Bronchial lymph node (tissue), 1 donor: Measurements from ENCODE around the gene THRB.

GRCh38 chr3:18348950-18349699, 76.0 kb downstream of the SATB1 start:
- PRO-cap: no peak

- PRO-cap: no peak
These were observed 4.5 kb downstream of the SATB1 start for GRCh38 chr3:18420482-18421220.

DNA sequence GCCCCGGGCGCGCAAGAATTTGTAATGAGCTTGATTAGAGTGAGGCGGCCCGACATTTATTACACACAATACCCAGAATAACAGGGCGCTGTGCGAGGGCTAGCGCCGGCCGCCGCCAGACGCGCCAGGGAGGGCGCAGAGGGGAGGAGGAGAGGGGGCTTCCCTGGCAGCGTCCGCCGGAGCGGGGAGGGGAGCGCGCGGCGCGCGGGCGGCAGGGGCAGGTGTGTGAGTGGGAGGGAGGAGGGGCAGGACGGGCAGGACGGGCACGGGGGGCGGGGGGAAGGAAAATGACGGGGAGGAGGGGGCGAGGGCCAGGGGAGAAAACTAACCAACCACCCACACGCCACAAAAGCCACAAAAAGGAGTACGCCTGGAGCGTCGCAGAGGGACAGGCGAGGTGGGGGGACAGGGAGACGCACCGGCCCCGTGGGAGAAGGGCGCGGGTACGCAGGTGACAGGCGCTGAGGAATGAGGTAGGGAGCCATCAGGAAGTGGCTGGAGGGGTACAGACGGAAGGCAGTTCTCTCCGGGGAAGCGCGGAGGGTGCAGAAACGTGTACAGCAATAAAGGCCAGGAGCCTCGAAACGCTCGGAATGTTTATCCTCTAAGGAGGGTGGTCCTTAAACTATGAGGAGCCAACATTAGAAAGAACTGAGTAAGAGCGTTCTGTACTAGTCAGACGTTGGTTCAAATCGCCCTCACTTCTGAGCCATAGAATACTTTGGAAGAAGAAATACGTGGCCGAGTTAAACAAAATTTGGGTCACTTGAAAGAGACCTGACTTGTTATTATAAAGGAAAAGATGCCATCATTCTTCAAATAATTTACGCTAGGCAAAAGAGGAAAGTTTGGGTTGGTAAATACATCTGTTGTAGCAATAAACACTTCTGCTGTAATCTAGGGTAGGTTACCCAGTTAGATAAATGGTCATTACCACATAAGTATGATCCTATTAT, 721 bp upstream of the SATB1 start:
- PRO-cap: bidirectional peak, plus-strand start at position 384 of the sequence, minus-strand start at position 183 of the sequence

- PRO-cap: no peak
These were observed 268.5 kb upstream of the SATB1 start for GRCh38 chr3:18693559-18694074.

GRCh38 chr3:18740683-18741541, 315.8 kb upstream of the SATB1 start:
- PRO-cap: bidirectional peak, plus-strand start at chr3:18740911, minus-strand start at chr3:18740771; bidirectional peak, plus-strand start at chr3:18741343, minus-strand start at chr3:18741253

DNA sequence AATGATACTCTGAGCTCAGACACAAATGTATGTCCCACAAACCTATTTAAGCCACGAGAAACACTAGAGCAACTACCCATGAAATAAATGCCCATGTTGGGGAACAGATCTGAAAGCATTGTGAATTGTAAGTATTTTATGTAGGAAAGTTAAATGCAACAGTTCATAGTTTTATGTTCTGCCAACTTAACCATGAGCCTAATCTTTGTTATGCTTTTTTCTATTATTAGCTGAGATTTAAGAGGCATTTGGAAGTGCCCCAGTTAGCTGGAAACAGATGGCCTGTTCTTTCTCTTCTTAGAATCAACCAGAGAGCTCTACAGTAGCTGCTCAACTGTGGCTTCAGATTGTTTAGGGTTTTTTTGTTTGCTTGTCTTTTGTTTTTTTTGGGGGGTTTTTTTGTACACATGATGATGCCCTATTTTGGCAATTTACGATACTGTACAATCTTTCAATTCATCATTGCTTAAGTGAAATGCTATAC, 284.4 kb downstream of the KCNH8 start:
- PRO-cap: no peak

DNA sequence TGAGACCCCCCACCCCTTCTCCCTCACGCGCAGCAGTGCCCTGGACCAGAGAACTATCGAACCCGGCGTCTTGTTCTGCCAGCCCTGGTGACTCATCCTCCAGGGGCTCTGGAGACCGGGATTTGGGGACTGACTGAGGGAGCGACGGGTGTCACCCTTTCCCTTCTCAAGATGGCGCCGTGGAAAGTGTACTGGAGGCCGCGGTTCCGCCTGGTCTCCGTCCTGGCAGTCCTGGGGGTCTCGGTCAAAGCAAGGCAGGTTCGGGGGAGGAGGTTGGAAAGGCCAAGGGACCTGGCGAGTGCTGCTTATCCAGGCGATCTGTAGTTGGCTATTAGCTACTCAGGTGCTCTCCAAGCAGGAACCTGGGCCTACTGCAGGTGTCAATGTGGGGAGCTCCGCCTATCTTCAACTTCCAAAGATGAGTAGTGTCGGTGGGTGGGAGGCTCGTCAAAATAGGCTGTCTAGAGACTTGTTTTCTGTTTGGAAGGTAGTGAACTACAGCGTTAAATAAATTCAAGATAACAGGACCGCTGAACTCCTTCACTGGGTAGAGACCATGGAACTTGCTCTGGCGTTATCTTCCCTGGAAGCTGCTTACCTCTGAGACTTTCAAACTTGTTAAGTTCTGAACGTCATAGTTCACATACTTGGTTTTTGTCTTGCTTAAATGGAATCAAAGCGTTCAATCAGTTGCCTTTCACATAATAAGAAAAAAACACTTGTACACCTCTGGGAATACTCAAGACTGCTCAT, 889 bp downstream of the RAB5A start:
- PRO-cap: bidirectional peak, plus-strand start at position 506 of the sequence, minus-strand start at position 320 of the sequence

GRCh38 chr3:20054359-20055513, 14.5 kb downstream of the KAT2B start:
- PRO-cap: no peak

DNA sequence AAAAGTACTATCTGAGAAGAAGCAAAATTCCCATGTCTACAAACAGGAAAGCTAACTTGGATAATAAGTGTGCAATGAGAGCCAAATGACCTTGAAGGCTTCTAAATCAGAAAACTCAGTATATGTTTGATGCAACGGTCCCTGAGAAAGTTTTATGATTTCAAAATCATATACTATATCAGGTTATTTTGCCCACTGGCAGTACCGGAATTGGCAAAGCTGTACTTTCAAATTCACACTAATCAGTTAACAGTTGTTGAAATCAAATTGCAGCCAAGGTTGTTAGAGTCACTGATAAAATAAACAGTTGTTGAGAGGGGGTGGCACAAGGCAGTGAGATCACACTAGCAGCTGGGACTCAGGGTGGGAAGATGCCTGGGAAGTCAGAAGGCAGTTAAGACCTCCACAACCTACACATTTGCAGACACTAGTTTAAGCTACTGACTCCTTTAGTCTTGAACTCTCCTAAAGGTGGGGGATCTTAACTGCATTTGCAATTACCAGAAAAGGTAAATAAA, 106.0 kb downstream of the ZNF385D start:
- PRO-cap: no peak

- PRO-cap: no peak
These were observed 105.4 kb downstream of the ZNF385D start for GRCh38 chr3:21645497-21646042.

GRCh38 chr3:22381508-22382129, 630.6 kb upstream of the ZNF385D start:
- PRO-cap: no peak

DNA sequence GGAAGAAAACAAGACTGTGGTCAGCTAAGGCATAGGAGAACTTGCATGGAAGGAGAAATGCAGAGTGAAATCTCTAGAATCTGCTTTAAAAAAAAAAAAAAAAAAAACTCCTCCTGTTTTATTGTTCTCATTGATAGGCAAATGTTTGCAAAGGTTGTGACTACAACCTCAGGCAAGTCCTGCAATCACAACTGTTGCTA, 211.7 kb upstream of the UBE2E2 start:
- PRO-cap: no peak

DNA sequence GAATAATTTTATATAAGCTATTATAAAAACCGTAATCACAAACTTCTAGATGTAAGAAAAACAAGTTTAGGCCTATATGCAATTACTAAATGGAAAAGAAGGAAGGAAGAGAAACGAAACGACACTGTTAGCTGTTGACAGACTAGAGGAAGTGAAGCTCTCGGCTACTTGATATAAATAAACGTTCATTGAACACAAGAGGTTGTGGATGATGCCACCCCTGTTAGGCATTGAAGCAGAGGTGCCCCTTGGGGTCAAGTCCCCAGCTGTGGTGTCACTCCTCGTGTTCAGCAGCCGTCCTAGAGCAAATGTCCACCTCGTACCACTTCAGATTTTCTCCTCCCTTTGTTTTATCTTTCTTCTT, 146.5 kb upstream of the UBE2E1 start:
- PRO-cap: no peak

DNA sequence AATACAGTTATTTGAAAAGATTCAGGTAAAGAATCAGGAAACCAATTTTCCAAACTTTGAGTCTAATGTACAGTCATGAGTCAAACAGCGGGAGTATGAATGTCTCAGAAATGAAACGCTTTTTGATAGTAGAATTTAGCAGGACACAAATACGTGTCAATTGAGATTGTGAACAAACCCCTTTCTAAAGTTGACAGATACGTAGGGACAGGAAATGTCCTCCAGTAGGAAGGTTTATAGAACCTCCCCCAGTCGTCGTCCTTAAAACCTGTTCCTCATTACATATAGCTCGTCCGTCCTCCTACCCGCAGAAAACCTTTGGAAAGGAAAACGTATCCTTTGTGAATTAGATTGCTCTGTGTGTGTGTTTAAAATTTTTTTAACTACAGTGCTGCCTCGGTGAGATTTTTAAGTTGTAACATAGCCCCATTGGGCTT, 4.0 kb downstream of the UBE2E1 start:
- PRO-cap: no peak

DNA sequence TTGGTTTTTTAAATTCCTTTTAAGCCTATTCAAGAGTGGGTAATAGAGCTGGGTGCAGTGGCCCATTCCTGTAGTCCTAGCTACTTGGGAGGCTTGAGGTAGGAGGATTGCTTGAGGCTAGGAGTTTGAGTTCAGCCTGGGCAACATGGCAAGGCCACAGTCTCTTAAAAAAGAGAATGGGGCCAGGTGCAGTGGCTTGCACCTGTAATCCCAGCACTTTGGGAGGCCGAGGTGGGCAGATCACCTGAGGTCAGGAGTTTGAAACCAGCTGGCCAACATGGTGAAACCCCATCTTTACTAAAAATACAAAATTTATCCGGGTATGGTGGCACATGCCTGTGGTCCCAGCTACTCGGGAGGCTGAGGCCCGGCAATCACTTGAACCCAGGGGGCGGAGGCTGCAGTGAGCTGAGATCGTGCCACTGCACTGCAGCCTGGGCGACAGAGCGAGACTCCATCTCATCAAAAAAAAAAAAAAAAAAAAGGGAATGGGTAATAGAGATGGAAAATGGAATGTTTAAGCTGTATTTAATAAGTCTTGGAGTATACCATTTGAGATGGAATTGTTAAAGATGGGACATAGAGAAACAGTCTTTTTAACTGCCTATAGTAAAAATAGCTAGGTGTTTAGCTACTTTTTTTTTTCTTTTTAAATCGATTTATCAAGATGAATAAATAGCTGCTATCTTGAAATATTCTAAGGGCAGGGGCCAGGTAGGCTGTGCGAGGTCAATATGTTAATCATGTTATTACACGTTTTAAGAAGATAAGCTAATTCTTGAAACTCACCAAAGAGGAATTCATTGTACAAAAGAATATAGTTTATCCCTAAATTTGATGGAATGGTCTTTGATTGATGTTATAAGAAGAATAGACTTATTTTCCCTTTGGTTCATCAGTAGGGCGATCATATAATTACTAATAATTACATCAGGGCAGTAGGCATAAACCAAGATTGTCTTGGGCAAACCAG, 40.8 kb downstream of the UBE2E1 start:
- PRO-cap: no peak

DNA sequence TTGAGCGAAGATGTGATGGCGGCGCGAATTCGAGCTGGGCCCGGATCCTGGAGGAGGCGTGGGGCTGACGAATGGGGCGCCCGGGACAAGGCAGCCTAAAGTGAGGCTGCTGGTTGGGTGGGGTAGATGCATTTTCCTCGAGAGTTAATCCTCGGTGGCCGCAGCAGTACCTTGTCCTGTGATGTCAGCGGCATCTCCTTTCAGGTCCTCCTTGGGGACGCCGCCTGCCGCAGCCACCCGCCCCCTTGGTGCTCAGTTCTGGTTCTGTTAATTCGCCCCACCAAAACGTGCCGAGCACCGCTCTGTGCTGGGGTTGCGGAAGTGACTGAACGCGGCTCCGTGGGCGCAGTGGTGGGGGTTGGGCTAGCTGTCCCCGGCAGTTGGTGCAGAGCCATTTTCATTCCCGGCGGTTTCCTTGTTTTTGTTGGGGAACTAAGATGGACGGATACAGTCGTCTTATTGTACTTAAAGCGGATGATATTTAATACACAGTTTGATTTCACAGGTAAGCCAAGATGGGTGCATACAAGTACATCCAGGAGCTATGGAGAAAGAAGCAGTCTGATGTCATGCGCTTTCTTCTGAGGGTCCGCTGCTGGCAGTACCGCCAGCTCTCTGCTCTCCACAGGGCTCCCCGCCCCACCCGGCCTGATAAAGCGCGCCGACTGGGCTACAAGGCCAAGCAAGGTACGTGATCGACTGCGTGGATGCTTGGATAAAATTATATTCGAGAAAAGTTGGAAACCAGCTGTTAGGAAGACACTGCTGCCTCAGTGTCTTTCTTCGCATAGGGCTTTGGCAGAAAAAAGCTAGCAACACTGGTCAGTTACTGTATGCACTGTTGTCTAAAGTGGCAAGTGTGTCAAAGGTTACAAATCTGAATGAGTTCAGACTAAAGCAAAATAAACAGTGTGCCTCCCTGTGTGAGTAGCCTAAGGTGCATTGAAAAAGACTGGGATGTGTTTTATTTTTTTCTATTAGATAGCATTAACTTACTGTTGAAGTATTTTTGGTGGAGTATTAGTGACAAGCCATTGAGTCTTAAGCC, 737 bp downstream of the RPL15 start:
- PRO-cap: bidirectional peak, plus-strand start at position 283 of the sequence, minus-strand start at position 260 of the sequence

DNA sequence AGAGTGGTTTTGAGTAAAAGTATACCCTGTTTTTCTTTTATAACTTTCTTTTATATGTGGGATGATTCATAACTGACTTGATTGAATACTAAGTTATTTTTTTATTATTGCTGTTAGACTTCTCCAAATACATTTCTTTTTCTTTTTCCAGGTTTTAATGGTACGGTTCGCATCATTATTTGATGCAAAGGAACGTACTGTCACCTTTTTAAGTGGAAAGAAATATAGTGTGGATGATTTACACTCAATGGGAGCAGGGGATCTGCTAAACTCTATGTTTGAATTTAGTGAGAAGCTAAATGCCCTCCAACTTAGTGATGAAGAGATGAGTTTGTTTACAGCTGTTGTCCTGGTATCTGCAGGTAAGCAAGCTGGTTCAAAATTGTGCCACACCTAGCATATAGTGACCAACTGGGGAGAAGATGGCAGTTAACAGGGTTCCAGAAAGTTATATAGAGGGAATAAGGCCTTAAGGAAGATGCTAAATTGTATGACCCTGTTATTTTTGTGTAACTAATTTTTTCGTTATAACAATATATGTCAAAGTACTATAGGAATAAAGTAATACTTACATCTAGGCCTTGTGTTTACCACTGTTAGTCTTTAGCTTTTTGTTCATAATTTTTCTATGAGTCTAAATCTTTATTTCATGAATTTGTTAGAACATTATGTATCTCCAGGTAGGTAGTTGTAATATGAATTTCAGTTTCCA, 22.7 kb downstream of the NR1D2 start:
- PRO-cap: no peak

DNA sequence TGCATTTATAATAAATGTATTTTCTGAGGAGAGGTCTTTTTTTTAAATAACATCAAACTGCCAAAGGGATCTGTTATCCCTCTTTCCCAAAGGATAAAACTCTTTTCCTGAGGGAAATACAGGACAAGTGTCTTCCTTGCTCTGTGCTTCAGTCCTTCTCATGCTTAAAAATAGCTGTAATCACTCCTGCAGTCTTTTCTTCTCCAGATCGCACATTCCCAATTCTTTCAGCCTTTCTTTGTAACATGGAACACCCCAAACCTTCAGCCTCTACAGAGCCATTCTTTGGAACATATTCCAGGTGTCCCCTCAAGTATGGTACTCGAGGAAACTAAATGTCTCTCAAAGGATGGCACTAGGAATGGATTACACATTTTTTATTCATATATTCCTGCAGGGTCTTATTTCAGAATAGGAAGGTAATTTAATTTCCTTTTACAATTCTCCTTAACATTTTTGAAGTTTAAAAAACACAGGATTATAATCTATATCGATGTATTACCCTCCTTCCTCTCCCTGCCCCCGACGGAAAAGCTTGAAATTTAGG, 180.1 kb downstream of the THRB start:
- PRO-cap: no peak

GRCh38 chr3:24494560-24495370, at the start of gene THRB:
Gene THRB, minus strand, starts transcription at chr3:24494850.
- PRO-cap: bidirectional peak, plus-strand start at chr3:24494903, minus-strand start at chr3:24494879; bidirectional peak, plus-strand start at chr3:24495126, minus-strand start at chr3:24495029

GRCh38 chr3:25508225-25508743, 80.2 kb downstream of the RARB start:
- PRO-cap: no peak